ENCODE measurements around a stretch of chr14.

DNA sequence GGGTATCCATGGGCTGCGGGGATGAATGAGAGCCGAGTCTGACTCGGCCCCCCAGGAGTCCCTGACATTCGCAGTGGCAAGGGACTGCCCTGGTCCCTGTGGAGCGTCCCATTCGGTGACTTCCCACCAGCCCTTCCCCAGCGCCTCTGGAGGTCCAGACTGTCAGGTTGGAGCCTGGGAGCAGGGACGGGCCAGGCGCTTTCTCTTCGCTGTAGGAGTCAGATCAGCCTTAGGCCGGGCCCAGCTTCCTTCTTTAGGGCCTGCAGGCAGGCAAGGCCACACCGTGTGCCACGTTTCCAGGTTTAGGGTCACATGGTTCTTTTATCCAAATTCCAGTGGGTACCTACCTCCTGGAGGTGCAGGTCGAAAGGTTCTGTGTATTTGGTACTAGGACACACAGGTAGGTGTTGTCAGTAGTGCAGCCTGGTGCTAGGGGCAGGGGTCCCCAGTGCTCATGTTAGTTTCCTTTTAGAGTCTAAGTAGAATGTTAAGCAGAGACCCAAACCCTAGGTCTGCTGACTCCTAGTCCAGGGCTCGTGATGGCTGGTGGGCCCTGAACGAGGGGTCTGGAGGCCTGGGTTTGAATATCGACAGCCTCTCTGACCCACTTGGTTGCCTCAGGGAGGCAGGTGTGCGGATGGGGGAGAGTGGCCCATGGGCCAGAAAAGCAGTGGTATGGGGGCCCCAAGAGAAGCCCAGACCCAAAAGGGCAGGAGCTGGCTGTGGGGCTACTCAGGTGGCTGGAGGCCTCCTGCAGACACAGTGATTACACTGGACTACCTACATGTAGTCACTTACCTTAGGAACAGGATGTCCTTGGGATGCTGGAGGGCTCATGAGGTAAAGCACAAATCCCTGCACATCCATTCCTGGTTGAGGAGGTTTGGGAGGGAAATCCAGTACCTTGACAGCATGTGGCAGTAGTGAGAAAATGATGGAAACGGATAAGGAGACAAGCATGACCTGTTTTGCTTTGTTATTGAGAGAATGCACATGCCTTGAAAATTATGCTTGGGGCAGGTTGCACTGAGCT lies 1.4 kb upstream of the SLC25A29 start:
CAGE:
- cytosol, long polyA minus RNA: no peak
- cytosol, long polyA plus RNA: no peak
- long polyA plus RNA: no peak
- nucleus, long polyA minus RNA: no peak
- nucleus, long polyA plus RNA: no peak

CAGE:
- cytosol, long polyA minus RNA: no peak
- cytosol, long polyA plus RNA: no peak
- long polyA plus RNA: no peak
- nucleus, long polyA minus RNA: no peak
- nucleus, long polyA plus RNA: no peak
Measured at GRCh38 chr14:100328597-100329553, 5.7 kb downstream of the SLC25A47 start.

CAGE:
- cytosol, long polyA minus RNA: no peak
- cytosol, long polyA plus RNA: no peak
- long polyA plus RNA: no peak
- nucleus, long polyA minus RNA: no peak
- nucleus, long polyA plus RNA: no peak
Measured at GRCh38 chr14:100645728-100646097, 58.5 kb upstream of the BEGAIN start.

GRCh38 chr14:100678573-100679015 lies 48.1 kb upstream of the DLK1 start:
CAGE:
- cytosol, long polyA minus RNA: no peak
- cytosol, long polyA plus RNA: no peak
- long polyA plus RNA: no peak
- nucleus, long polyA minus RNA: no peak
- nucleus, long polyA plus RNA: no peak

CAGE:
- cytosol, long polyA minus RNA: no peak
- cytosol, long polyA plus RNA: no peak
- long polyA plus RNA: no peak
- nucleus, long polyA minus RNA: no peak
- nucleus, long polyA plus RNA: no peak
Measured at GRCh38 chr14:100828988-100829958, 74.2 kb downstream of the RTL1 start.

DNA sequence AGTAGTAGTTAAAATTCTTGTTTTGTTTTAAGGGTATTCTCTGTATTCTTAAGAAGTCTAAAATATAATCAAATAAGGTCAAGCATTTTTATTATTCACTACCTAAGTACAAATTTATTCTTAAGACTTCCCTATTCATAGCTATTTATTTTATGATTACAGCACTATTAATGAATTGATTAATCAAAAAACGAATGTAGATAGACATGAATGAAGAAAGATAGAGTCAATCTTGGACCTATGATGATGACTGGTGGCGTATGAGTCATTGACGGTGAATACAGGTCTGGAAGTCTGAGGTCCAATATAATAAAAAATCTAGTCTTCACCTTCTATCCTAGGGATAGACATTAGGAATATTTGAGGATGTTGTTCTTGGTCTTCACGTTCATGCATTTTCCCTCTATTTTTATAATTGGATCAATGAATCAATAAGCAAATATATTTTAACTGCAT lies 46.1 kb upstream of the RTL1 start:
CAGE:
- cytosol, long polyA minus RNA: no peak
- cytosol, long polyA plus RNA: no peak
- long polyA plus RNA: no peak
- nucleus, long polyA minus RNA: no peak
- nucleus, long polyA plus RNA: no peak

GRCh38 chr14:101334648-101335202 lies 426.8 kb upstream of the PPP2R5C start:
CAGE:
- cytosol, long polyA minus RNA: no peak
- cytosol, long polyA plus RNA: no peak
- long polyA plus RNA: no peak
- nucleus, long polyA minus RNA: no peak
- nucleus, long polyA plus RNA: no peak

DNA sequence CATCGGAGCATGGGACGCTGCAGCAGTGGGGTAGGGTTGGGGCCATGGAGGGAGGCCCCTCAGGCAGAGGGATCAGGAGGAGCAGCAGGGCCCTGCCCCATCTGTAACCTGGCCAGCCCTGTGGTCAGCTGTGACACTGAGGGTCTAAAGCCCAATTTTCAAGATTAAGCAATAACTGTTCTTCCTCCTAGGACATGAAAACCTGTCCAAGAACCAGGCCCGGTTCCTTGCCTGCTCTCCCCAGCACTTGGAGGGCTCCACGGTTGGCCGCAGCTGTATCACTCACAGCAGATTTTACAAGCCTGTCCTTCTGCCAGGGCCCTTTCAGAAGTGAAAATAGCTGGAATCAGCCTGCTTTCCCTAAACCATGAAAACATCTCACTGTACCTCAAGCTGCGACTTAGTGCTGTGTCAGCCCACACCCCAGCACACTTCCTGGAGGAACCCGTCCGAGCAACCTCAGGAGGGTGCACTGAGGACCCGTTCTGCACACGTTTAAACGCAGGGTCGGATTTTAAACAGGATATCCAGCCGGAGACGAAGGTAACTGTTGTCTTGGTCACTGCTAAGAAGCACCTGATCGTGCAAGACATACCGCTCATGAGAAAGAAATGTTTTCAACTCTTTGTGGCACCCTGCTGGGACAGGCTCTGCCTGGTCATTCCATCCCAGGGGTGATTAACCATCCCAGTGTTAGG lies 402.1 kb upstream of the PPP2R5C start:
CAGE:
- cytosol, long polyA minus RNA: no peak
- cytosol, long polyA plus RNA: no peak
- long polyA plus RNA: no peak
- nucleus, long polyA minus RNA: no peak
- nucleus, long polyA plus RNA: no peak

DNA sequence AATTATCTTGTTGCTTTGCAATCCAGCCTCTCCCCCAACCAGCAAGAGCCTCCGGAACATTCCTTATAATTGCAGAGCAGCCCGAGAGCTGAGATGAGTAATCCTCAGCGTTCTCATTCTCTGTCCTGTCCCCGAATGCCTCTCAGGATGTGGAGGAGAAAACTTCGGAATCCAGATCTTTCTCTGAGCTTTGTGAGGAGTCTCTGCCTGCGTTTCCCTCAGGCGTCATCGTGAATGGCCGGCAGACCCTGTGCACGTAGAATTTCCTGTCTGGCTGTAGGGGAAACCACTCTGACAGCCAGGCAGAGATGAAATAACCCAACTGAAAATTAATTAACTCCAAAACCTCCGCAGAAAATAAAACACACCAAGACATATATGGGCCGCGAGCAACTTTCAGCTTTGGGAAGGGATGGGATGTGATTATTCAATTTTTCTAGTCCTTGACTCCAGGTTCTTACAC lies 360.6 kb upstream of the PPP2R5C start:
CAGE:
- cytosol, long polyA minus RNA: no peak
- cytosol, long polyA plus RNA: no peak
- long polyA plus RNA: no peak
- nucleus, long polyA minus RNA: no peak
- nucleus, long polyA plus RNA: no peak

CAGE:
- cytosol, long polyA minus RNA: no peak
- cytosol, long polyA plus RNA: no peak
- long polyA plus RNA: no peak
- nucleus, long polyA minus RNA: no peak
- nucleus, long polyA plus RNA: no peak
Measured at GRCh38 chr14:101402886-101403733, 358.4 kb upstream of the PPP2R5C start.

DNA sequence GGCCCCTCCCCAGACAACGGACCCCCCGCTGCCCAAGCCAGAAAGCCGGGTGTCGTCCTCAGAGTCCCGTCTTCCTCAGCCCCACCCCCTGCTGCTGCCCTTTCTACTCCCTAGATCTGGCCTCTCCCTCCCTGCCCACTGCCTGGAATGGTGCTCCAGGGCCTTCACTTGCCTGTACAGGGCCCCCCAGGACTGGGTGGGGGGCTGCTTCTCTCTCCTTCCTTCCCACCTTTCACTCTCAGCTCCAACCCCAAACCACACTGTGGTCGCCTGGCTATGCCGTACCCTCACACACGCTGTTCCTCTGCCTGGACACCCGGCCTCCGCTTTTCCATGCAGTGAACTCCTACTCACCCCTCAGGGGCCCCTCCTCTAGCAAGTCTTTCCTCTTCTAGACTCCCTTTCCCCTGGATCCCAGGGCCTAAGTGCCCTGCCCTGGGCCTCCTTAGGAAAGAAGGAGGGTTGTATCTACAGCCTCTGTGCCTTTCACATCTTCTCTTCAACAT lies 225.8 kb upstream of the PPP2R5C start:
CAGE:
- cytosol, long polyA minus RNA: no peak
- cytosol, long polyA plus RNA: no peak
- long polyA plus RNA: no peak
- nucleus, long polyA minus RNA: no peak
- nucleus, long polyA plus RNA: no peak

GRCh38 chr14:101731020-101732165 lies 30.1 kb upstream of the PPP2R5C start:
CAGE:
- cytosol, long polyA minus RNA: no peak
- cytosol, long polyA plus RNA: no peak
- long polyA plus RNA: no peak
- nucleus, long polyA minus RNA: no peak
- nucleus, long polyA plus RNA: no peak

CAGE:
- cytosol, long polyA minus RNA: no peak
- cytosol, long polyA plus RNA: no peak
- long polyA plus RNA: no peak
- nucleus, long polyA minus RNA: no peak
- nucleus, long polyA plus RNA: no peak
Measured at GRCh38 chr14:101780975-101781697, 19.6 kb downstream of the PPP2R5C start.

DNA sequence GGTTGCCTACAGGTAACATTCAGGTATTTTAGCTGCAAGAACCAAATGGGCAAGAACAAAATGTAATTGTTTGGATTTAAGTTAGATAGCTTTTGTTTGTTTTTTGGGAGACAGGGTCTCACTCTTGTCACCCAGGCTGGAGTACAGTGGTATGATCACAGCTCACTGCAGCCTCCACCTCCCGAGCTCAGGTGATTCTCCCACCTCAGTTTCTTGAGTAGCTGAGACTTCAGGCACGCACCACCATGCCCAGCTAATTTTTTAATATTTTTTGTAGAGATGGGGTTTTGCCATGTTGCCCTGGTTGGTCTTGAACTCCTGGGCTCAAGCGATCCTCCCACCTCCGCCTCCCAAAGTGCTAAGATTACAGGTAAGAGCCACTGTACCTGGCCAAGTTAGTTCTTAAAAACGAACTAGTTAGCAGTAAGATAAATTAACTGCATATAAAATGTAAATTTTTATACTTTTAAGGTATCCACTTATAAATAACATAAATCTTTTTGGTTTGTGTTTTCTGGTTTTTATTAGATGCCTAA lies 49.8 kb downstream of the PPP2R5C start:
CAGE:
- cytosol, long polyA minus RNA: no peak
- cytosol, long polyA plus RNA: no peak
- long polyA plus RNA: no peak
- nucleus, long polyA minus RNA: no peak
- nucleus, long polyA plus RNA: no peak

GRCh38 chr14:101887913-101888687 lies 76.3 kb upstream of the DYNC1H1 start:
CAGE:
- cytosol, long polyA minus RNA: no peak
- cytosol, long polyA plus RNA: no peak
- long polyA plus RNA: no peak
- nucleus, long polyA minus RNA: no peak
- nucleus, long polyA plus RNA: no peak

DNA sequence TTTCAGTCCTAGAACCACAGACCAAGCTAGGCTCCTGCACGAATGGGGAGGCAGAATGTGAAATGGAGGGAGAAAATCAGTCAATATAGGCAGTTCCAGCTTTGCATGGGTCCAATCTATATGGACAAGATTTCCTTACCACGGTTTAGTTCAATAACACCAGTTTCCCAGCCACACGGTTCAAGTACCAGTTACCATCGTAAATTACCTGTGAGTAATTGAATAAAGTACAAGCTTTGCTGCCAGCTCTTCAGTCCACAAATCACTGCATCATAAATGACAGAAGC lies 6.1 kb upstream of the DYNC1H1 start:
CAGE:
- cytosol, long polyA minus RNA: no peak
- cytosol, long polyA plus RNA: no peak
- long polyA plus RNA: no peak
- nucleus, long polyA minus RNA: no peak
- nucleus, long polyA plus RNA: no peak

DNA sequence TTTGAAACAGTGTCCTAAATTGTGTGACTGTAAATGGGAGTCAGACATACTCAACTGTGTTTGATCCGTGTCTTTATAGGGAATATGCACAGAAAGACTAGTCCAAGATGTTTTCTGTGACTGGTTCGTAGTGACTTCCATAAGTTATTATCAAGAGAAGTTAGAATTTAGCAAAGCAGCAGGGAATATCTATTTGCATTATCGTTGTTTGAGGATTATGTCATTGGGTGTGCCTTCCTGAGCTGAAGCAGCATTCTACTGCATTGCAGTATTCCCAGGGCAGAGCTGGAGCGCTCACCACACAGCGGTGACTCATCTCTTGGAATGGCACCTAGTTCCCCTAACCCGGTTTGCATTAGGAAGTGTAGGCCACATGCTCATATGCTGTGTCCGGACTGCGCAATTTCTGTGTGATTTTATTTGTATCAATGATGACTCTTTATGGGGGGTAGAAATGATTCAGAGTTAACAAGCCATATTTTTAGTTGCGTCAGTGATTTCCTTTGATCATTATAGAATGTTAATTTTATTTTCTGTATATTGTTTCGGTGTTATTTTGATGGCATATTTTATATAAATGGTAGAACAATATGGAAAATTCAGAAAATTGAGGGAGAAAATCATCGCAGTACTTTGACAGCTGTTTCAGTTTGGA lies 8.0 kb downstream of the DYNC1H1 start:
CAGE:
- cytosol, long polyA minus RNA: no peak
- cytosol, long polyA plus RNA: no peak
- long polyA plus RNA: no peak
- nucleus, long polyA minus RNA: no peak
- nucleus, long polyA plus RNA: no peak

DNA sequence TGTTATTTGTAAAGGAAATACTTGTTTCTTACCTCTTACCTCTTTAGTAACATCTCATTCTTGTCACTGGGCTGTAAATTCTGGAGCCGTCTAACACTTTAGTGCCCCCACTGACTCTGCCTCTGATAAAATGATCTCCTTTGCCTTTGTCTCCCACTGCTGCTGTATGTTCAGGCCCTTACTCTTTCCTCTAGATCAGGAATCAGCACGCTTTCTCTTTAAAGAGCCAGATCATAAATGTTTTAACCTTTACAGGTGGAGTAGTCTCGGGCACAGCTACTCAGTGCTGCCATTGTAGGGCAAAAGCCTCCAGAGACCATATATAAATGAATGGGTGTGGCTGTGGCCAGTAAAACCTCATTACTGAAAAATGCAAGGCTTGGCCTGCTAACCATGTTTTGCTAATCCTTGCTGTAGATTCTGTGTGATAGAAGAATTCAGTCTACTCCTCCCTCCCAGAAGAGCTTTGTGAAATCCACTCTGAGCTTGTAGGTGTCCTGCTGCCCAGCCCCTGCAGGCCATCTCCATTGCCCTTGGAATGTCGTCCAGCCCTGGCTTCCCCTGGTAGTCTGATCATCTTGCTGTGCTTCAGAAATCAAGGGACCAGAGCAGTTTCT lies 58.2 kb downstream of the HSP90AA1 start:
CAGE:
- cytosol, long polyA minus RNA: no peak
- cytosol, long polyA plus RNA: no peak
- long polyA plus RNA: no peak
- nucleus, long polyA minus RNA: no peak
- nucleus, long polyA plus RNA: no peak

DNA sequence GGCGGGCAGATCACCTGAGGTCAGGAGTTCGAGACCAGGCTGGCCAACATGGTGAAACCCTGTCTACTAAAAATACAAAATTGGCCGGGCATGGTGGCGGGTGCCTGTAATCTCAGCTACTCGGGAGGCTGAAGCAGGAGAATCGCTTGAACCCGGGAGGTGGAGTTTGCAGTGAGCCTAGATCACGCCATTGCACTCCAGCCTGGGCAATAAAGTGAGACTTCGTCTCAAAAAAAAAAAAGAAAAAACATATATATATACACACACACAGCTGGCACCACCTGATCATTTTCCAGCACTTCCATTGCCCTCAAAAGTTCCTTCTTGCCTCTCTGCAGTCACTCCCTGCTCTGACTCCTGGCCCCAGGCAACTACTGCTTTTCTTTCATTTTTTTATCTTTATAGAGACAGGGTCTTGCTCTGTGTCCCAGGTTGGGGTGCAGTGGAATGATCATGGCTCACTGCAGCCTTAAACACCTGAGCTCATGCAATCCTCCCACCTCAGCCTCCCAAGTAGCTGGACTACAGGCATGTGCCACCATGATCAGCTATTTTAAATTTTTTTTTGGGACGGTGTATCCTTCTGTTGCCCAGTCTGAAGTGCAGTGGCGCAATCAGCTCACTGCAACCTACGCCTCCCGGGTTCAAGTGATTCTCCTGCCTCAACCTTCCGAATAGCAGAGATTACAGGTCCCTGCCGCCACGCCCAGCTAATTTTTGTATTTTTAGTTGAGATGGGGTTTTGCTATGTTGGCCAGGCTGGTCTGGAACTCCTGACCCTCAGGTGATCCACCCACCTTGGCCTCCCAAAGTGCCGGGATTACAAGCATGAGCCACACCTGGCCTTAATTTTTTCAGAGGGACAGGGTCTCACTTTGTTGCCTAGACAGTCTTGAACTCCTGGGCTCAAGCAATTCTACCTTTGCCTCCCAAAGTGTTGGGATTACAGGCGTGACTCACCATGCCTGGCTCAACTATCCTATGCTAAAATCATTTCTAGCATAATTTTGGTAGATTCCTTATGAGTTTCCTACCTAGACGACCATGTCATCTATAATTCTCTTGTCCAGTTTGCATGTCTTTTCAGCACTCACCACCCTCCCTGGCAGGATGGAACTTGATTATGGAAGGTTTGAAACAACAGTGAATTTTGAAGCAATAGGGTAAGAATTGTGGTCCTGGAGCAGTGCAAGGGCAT lies 7.9 kb downstream of the HSP90AA1 start:
CAGE:
- cytosol, long polyA minus RNA: no peak
- cytosol, long polyA plus RNA: no peak
- long polyA plus RNA: no peak
- nucleus, long polyA minus RNA: no peak
- nucleus, long polyA plus RNA: no peak

GRCh38 chr14:102326521-102326984 lies 7.0 kb downstream of the ZNF839 start:
CAGE:
- cytosol, long polyA minus RNA: no peak
- cytosol, long polyA plus RNA: no peak
- long polyA plus RNA: no peak
- nucleus, long polyA minus RNA: no peak
- nucleus, long polyA plus RNA: no peak

Measured in keratinocyte (primary cell).